Measurements from ENCODE around the genes SLC35D2 and HABP4.

- PRO-cap = no peak
- RAMPAGE, long total RNA = no peak
Measured at GRCh38 chr9:95055652-95056672, 261.5 kb downstream of the FANCC start.

DNA sequence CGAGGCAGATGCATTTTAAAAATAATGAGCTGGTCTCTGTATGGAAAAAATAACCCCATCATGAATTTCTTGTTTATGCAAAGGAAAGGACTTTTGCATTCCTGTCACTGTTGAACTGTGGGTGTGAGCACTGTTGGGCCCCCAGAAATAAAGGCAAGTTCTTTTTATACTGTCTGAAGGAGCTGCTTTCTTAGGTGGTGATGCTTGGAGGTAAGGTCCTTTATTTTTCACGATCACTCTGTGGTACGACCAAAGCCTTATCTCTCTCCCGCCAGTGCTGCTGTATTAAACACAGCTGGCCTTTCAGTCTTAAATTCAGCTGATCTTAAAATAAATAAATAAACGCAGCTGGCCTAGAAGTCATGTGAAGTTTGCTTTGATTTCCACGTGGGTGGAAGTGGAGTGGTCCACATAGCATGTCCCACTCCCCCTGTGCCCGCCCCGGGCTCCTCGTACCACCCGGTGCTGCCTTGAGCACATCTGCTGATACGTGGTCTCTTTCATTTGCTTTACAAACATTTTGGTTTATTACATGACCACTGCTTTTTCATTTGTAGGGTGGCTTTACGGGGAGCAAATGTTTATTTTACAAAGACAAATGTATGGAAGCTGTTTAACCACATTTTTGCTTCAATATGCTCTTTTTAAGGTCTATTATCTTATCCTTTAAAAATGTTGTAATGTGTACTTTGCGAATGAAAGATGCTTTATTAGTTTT is 260.4 kb downstream of the FANCC start:
- PRO-cap = no peak
- RAMPAGE, long total RNA = no peak

- PRO-cap = no peak
- RAMPAGE, long total RNA = no peak
Measured at GRCh38 chr9:95058320-95059028, 259.0 kb downstream of the FANCC start.

GRCh38 chr9:95077147-95077636 is 240.3 kb downstream of the FANCC start:
- PRO-cap = no peak
- RAMPAGE, long total RNA = no peak

DNA sequence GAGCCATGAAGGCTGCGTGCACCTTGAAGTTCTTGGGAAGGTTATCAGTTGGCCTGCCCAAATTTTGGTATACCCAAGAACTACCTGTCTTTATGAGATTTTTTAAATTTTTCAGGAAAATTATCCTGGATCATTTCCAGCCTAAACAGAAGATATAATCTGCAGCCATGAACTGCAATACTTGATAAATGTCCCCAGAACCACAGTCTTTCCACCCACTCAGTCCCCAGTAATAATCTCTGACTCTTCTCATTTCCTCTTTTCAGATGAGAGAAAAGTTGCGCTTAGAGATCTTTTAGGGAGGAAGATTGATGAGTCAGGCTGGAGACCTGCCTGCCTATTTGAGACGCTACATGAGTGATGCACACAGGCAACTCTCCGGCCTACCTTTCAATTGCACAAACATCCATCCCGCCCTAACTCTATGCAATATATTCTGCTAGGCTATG is 159.8 kb downstream of the FANCC start:
- PRO-cap = no peak
- RAMPAGE, long total RNA = no peak

GRCh38 chr9:95446932-95447270 is 62.2 kb downstream of the PTCH1 start:
- PRO-cap = no peak
- RAMPAGE, long total RNA = no peak

DNA sequence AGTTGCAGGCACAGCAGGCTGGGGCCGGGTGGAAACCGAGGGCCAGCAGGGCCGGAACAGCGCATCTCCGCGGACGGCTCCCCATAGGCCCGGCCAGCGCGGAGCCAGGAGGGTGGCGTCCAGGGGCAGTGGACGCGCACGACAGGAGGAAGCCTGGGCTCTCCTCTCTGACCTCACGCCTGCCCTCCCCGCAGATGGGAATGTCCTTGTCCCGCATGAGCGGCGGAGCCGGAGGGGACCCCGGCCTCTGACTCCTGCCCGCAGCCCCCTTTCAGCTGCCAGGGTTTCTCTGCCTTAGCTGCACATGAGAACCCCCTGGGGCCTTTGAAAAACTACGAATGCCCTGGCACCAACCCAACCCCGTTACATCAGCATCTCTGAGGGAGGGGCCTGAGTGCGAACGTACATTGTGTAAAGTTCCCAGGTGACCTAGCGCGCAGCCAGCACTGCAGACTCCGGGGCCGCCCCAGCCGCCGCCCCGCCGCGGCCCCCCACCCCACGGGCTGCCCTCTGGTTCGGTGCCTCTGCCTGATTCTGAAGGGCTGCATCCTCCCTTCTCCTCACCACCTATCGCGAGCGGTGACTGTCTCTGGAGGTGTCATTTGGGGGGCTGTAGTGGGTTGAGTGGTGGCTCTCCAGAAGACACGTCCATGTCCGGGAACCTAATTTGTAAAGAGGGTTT is 44.1 kb upstream of the PTCH1 start:
- PRO-cap = bidirectional peak, plus-strand start at position 84 of the sequence, minus-strand start at position 202 of the sequence; bidirectional peak, plus-strand start at position 446 of the sequence, minus-strand start at position 326 of the sequence
- RAMPAGE, long total RNA = no peak

- PRO-cap = no peak
- RAMPAGE, long total RNA = no peak
Measured at GRCh38 chr9:95757125-95757495, 118.4 kb upstream of the ERCC6L2 start.

GRCh38 chr9:96129495-96130326 is 172.3 kb downstream of the HSD17B3 start:
- PRO-cap = no peak
- RAMPAGE, long total RNA = no peak

DNA sequence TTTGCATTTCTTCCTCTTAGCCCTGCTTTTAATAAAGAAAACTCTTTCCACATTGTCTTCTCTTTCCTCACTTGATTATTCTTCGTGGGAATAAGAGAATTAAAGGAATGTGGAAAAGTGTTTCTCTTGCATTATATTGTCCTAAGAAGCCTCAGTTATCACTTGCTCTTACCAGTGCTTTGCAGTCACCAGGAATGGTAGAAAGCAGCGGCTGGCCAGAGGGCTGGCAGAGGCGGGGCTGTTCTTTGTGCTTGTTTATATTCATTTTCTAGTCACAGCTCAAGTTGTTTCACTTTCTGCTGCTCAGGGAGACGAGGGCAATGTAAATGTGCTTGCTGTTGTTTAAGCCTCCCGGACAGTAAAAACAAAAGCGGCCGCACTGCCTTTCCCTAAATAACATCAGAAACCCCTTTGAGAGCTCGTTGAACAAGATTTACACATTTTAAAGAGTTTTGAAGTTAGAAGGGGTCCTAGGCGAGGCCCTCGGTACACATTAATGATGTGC is 164.7 kb downstream of the HSD17B3 start:
- PRO-cap = no peak
- RAMPAGE, long total RNA = no peak

GRCh38 chr9:96186479-96187063 is 115.4 kb downstream of the HSD17B3 start:
- PRO-cap = bidirectional peak, plus-strand start at chr9:96186803, minus-strand start at chr9:96186635
- RAMPAGE, long total RNA = no peak

GRCh38 chr9:96382822-96384102 is at the start of gene SLC35D2:
Gene SLC35D2, minus strand, starts transcription at chr9:96383711.
- PRO-cap = bidirectional peak, plus-strand start at chr9:96383500, minus-strand start at chr9:96383416; bidirectional peak, plus-strand start at chr9:96383533, minus-strand start at chr9:96383683; bidirectional peak, plus-strand start at chr9:96383765, minus-strand start at chr9:96383711; bidirectional peak, plus-strand start at chr9:96383799, minus-strand start at chr9:96383855
- RAMPAGE, long total RNA = no peak

DNA sequence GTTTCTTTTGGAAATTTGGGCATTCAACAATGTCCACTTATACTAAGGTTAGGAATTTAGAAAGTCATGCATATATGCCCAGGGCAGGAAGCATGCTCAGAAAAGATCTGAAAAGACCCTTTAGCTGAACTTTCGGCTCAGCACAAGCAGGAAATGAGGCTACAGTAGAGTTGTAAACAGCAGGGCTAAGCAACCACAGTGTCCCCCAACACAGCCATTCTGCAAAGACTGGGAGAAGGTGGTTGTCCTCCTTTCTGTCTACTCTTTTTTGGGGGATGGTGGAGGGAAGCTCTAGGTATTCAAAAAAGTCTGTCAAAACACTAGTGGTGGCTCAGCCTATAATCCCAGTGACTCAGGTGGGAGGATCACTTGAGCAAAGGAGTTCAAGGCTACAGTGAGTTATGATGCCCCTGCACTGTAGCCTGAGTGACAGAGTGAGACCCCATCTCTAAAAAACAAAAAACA is 15.6 kb upstream of the SLC35D2 start:
- PRO-cap = no peak
- RAMPAGE, long total RNA = no peak

- PRO-cap = no peak
- RAMPAGE, long total RNA = no peak
Measured at GRCh38 chr9:96408658-96409065, 9.5 kb downstream of the ZNF367 start.

DNA sequence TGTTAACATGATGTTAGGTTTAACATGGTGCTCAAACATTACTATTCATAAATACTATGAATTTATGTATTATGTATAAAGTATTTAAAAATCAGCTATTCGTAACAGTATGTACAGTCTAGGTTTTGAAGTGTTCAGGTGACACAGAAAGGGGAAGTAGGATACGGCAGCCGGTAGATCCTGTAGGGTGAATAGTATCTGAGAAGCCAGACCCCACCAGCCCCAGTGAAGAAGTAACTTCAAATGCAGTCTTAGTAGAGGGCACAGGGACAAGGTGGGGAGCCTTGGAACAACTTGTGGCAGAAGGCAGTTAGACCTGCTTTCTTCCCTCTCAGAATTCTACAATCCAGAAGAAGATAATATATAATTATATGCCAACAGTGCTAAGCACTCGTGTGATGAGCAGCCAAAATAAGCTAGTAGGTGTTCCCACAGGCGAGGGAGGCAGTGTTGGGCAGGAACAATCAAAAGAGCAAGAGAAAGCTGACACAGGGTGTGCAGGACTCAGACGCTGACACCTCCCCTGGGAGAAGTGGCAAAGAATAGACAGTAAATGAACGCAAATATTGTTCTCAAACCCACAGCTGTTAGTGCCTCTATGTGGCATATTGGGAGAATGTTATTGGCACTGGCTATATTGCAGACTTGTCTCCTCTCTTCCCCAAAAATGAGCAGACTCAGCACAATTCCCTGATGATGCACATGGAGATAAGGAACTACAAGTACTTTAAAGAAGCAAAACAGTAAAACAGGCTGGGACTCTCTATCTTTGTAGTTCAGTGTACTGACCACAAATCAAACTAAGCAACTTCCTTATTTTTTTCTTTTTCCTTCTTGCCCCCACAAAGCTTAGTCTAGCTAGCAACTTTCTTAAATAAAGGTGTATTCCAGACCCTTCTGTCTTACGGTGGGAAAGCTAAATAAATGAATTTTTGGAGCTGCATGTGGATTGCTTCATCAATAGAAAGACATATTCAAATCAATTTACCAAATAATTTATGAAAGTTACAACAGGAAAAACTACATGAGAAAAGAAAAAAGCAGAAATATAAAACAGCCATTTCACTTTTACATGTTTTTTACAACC is 4.5 kb downstream of the ZNF367 start:
- PRO-cap = no peak
- RAMPAGE, long total RNA = no peak

GRCh38 chr9:96450024-96451114 is at the start of gene HABP4:
Gene HABP4, plus strand, starts transcription at chr9:96450169.
- PRO-cap = bidirectional peak, plus-strand start at chr9:96450169, minus-strand start at chr9:96449956; bidirectional peak, plus-strand start at chr9:96450521, minus-strand start at chr9:96450381; bidirectional peak, plus-strand start at chr9:96451217, minus-strand start at chr9:96451010
- RAMPAGE, long total RNA = no peak

DNA sequence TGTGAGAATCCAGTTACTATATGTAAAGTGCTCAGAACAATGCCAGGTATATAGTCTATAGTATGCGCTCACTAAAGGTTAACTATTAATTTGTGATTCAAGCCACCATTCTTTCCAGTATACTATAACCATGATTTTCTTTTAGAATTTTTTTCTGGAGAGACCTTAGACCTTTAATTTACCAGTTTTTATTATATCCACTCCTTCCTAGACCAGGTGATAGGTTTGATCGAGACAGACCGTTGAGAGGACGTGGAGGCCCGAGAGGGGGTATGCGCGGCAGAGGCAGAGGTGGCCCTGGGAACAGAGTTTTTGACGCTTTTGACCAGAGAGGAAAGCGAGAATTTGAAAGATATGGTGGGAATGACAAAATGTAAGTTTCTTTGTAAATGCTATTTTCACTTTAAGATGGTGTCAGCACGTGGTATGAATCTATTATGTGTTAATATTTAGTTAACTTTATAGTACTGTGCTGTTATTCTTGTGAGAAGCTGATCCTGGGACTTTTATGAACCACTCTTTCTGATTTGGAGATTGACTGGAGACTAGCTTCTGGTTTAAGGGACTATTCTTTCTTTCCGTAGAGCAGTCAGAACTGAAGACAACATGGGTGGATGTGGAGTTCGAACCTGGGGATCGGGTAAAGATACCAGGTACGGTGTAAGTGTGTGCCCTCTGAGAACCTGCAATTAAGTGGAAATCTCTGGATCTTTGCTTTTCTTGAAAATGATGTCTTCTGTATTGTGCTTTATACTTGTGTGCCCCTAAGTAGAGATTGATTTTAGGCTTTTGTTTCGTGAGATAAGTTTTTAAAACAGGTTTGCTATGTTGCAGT is 15.4 kb downstream of the HABP4 start:
- PRO-cap = no peak
- RAMPAGE, long total RNA = no peak

- PRO-cap = no peak
- RAMPAGE, long total RNA = no peak
Measured at GRCh38 chr9:96649413-96649857, 5.7 kb downstream of the PRXL2C start.

- PRO-cap = bidirectional peak, plus-strand start at chr9:96654605, minus-strand start at chr9:96654501; bidirectional peak, plus-strand start at chr9:96655005, minus-strand start at chr9:96654978
- RAMPAGE, long total RNA = no peak
Measured at GRCh38 chr9:96654300-96655195, 569 bp downstream of the PRXL2C start.

DNA sequence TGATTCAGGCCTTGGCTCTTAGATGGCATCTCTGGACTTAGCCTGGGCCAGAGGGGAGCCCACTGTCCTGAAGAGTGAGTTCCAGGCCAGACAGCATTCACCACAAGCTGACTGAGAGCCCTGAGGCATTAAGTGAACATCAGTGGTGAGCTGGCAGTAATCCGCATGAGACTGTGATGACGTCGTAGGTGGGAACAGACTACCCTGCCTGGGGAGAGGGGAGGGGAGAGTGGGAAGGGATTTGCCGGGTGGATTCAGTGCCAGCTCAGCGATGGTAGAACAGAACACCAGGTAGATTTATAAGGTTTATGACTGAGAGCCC is 5.5 kb upstream of the ZNF782 start:
- PRO-cap = no peak
- RAMPAGE, long total RNA = no peak